Left ventricle myocardium (tissue), 1 donor: ENCODE measurements around the gene PMEPA1.

- PRO-cap = no peak
These were observed 3.5 kb downstream of the PCK1 start for GRCh38 chr20:57564478-57564778.

- PRO-cap = no peak
These were observed 4.2 kb downstream of the PCK1 start for GRCh38 chr20:57564779-57565810.

DNA sequence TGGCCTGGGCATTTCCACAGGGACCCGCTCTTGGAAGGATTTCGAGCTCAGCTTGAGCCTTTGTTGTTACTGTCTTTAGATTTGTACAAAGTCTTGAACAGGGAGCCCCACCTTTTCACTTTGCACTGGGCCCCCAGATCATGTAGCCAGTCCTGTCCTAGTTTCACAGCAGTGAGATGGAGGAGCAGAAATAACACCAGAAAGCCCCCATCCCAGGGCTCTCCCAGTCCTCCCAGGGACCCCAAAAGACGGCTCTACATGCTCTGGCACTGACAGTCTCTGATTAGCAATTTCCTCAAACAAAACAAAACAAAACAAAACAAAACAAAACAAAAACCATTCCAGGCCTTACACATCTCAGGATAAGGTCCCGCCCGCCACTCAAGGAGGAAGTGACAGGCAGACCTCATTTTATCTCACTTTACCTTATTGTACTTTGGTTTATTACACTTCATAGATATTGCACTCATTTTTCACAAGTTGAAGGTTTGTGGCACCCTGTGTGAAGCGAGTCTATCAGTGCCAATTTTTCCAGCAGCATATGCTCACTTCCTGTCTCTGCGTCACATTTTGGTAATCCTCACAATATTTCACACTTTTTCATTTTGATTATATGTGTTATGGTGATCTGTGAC, 15.3 kb downstream of the ZBP1 start:
- PRO-cap = no peak

DNA sequence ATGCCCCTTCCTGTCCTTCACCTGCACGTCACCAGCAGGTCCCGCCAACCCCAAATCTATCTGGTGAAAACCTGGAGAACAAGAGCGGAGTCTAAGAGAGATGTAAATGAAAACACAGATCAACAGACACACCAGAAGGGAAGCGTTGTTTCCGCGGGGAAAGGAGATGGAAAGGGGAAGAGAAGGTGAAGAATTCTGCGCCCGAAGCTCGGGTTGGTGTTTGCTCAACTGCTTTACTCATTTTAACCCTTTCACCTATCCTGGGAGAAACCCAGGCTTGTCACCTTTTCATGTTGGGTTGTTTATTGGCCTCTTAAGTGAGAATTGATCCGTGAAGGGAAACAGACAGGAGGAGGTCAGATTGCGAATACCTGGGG, 30.2 kb upstream of the ZBP1 start:
- PRO-cap = no peak

DNA sequence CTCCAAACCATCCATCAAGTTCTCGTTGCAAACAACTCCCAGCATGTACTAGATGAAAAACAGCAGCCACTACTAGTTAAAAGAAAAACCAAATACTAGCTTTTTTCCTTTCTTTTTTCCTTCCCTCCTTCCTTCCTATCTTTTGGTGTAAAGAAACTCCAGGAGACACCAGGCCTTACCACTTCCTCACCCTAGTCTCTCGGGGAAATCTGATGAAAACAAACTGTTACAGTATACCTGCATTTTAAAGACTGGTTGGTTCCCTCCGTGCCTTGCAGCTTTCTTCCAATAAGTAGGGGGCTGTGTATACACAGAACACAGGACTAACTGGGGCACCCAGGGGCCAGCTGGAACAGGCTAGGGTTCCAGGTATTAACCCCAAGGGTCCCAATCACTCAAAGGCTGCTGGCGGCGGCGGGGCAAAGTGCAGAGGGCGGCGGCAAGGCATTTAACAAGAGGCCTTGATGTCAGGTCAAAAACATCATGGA, 2.7 kb downstream of the PMEPA1 start:
- PRO-cap = no peak

GRCh38 chr20:57709649-57709881, 250 bp downstream of the PMEPA1 start:
- PRO-cap = no peak

DNA sequence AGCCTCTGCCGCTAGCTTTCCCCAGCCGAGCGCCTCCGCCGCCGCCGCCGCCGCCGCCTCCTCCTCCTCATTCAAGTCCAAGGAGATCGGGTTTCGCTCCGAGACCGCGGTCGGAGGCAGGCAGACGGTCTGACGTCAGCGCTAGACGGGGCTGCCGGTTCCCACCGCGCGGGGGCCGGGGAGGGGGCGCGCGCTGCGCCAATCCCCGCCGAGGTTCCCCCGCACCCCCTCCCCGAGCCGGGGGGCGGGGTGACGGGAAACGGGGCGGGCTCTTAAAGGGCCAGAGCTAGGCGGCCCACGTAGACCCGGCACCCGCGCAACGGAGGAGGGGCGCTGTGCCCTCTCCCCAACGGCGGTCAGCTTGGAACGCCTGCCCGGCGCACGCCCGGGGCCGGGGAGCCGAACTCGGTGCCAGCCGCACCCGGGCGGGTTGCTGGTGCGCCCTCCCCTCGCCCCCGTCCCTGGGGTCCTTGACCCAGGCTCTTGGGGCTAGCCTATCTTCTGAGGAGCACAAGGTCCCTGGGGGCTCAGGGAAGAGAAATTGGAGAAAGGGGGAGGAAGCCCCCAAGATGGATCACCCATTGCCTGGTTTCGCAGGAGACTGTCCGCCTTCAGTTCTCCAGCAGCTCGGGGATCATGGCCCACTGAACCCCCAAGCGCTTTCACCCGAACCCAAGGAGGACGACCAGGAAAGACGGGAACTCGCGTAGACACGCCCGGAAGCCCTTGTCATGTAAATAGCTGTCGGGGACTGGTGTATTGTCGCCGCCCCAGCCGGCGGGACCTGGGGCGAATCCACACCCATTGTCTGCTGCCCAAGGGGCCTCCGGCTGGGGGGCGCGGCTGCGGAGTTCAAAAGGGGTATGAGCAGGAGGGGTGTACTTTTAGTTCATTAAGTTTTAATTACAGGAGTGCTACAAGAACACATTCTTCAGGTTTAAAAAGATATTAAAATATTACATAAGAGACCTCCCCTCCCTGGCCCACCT, at the start of gene PMEPA1:
Gene PMEPA1, minus strand, starts transcription at position 134 of the 989 bp plus-strand sequence.
- PRO-cap = bidirectional peak, plus-strand start at position 283 of the sequence, minus-strand start at position 134 of the sequence; bidirectional peak, plus-strand start at position 804 of the sequence, minus-strand start at position 714 of the sequence

DNA sequence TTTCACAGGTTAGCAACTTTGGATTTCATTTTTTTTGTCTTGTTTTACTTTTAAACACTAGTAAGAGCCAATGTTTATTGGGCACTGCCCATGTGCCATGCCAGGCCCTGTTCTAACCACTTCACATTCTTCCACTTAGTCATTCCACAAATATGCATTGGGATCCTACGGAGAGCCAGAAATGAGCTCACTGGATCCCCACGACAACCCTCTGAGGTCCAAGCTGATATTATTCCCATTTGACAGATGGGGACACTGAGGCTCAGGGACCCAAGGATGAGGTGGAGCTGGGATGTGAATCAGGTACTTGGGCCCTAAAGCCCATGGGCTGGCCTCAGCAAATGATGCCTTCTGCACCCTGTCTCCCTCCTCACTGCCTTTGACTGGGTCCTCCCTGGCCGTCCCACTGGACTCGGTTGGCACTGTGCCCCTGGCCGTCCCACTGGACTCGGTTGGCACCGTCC, 4.7 kb upstream of the PMEPA1 start:
- PRO-cap = no peak

- PRO-cap = no peak
These were observed 209.6 kb upstream of the C20orf85 start for GRCh38 chr20:57940696-57941914.

- PRO-cap = no peak
These were observed 159.6 kb upstream of the C20orf85 start for GRCh38 chr20:57991157-57991400.

DNA sequence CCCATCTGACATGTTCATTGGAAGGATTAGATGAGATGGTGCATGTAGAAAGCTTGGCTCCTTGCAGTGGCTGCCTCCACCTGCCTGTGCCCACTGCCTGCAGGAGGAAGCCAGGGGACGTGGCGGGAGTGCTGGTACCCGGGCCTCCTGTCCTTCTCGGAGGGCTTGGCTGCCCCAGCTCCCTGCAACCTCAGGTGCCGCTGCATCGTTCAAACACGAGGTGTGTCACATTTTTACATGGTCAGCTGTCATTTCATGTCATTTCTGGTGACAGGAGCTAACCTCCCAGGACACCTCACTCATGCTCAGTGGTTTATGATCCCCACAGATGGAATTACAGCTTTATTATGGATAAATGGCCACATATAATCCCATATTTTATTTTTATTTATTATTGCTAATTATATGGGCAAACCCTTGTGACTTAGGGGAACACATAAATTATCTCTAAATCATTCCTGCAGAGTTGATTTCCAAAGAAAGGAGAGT, 32.1 kb downstream of the C20orf85 start:
- PRO-cap = no peak

DNA sequence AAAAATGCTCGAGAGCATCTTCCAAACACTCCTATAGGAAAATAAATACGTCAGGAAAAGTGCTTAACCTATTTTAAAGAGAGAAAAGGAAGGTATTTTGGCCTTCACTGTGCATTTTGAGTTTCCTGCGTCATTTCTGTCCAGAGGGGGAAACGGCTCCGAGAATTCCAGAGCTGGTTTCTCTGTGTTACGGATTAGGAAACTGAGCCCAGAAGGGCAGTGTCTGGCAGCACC, 3.1 kb downstream of the ANKRD60 start:
- PRO-cap = no peak

- PRO-cap = no peak
These were observed 8.5 kb upstream of the ANKRD60 start for GRCh38 chr20:58236888-58237457.

GRCh38 chr20:58267785-58268089, 39.3 kb upstream of the ANKRD60 start:
- PRO-cap = no peak

DNA sequence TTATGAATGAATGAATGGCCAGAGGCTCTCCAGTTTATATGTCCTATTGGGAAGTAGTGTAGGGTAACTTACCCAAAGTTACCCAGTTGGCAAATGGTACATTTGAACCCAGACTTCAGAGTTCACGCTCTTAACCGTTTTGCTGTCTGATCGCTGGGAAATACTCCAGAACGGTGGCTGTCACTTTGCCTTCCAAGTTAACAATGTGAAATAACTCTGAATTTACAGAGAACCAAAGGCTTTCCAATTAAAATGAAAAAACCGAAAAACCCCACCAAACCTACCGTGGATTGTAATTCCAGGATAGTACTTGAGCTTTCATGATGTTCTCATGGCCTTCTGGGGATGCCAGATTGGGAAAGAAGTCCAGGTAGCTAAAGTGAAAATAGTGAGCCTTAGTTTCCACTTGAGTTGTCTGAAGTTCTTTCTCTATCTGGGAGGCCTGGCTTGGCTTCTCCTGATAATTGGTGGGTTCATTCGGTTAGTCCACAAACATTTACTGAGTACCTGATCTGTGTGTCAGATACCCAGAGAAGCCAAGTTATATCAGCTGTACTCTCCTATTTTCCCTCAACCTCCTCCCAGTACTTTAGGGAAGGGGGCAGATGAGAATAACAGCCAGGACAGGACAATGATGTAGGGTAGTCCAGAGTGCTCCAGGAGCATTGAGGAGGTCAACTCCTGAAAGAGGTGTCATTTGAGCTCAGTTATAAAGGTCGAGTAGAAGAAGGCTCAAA, 1.8 kb downstream of the VAPB start:
- PRO-cap = no peak

DNA sequence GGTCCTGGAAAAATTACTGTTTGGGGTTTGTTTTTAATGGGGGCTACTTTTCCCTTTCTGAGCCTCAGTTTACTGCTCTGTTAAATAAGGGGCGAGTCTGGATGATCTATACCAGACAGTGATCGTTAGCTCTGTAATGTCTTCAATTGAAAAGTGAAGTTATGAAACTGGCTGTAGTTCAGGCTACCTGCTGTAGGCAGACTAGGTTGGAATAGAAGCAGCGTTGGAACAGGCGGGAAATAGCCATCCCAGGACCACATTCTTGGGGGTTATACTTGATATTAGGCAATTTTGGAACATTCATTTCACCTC, 1.8 kb downstream of the STX16 start:
- PRO-cap = no peak

DNA sequence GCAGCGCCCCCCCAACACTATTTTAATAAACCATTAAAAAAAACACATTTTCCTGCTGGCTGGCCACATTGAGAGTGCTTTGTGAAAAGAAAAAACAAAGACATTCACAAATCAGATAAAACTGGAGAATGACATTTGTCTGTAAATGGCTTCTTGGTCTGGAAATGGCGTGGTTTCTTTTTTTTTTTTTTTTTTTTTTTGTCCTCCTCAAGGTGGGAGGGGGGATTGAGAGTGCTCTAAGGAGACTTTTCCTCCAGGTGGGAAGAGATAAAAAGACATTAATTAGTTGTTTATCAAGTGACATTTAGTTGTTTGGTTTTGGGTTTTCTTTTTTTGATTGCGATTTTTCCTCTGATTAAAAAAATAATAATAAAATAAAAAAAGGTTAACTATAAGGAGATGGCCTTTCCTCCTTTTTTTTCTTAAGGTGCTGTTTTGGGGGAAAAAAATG, 1.7 kb downstream of the GNAS start:
- PRO-cap = no peak

DNA sequence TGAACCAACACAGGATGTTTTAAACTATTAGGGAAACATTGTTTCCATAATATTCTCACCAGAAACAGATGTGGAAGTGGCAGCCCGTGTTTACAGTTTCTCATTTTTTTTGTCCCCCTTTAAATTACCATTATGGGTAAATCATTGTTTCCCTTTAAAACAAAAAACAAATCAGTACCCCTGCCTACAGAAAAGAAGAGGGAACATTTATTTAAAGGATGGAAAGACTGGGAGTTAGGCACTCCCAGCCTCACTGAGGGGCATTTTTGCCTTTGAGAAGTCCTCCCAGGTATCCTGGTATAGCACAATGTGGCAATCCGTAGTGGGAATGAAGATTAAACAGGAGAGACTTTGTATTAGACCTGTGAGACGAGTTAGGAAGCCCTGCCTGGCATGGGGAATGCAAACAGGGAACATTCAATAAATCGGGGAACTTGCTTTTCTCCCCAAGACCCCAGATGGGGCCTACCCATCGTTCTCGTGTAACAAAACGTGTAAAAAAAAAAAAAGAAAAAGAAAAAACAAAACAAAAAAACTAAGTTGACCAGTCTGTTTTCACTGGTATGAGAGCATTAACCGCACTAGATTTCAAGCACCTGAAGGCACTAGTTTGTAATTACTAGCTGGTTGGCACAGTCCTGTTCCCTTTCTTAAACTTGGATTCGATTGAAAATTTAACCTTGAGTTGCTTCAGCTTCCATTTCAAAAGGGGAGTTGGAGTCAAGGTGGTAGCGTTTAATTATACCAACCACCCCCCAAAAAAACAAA, 5.1 kb downstream of the GNAS start:
- PRO-cap = no peak

DNA sequence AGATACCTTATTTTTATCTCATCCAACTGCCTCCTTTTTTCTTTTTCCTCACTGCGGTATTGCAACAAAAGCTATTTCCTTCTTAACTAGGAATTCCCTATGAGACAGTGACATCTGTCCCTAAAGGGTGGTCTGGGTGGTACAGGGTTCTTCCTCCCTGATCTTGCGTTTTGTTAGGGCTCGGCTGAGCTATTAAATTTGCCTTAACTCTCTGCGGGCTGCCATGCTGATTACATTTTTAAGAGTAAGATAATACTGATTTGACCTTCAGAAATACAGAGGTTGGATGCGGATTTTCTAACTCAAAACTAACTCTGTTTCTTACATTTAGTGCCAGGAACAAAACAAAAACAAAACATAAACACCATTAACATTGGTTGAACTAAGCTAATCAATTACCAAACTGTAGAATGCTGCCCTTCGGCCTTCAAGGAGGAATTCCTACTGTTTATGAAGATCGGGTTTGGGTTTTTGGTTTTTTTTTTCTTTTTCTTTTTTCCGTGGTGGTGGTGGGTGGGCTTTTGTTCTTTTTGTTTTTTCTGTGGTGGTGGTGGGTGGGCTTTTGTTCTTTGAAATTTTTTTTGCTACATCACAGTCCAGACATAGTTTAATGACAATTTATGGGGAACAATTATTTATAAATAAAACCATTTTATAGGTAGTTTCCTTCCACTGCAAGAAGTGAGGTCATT, 6.7 kb downstream of the GNAS start:
- PRO-cap = no peak

DNA sequence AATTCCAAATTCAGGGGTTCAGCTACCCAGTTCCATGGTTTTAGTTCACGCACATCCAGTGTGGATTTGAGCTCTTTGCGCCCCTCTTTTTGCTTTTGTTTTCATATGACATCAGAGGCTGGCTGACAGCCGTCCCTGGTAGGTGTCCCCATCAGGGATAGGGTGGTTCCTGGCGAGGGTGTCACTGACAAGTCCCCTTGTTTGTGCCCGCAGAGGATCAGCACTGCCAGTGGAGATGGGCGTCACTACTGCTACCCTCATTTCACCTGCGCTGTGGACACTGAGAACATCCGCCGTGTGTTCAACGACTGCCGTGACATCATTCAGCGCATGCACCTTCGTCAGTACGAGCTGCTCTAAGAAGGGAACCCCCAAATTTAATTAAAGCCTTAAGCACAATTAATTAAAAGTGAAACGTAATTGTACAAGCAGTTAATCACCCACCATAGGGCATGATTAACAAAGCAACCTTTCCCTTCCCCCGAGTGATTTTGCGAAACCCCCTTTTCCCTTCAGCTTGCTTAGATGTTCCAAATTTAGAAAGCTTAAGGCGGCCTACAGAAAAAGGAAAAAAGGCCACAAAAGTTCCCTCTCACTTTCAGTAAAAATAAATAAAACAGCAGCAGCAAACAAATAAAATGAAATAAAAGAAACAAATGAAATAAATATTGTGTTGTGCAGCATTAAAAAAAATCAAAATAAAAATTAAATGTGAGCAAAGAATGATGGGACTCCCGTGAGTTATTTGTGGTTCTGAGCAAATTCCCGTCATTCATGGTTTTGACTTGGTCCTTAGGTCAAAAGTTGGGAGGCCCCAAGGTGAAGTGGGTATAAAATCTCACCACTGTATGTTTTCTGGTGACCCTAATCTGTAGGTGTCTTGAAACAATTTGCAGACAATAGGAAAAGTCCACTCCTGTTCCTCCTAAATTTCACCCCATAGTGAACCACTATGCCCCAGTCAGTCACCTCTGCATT, 19.5 kb downstream of the GNAS start:
- PRO-cap = no peak